A673 (cell line): ENCODE measurements around the gene TVP23A.

GRCh38 chr16:5450137-5451008, 352.8 kb upstream of the EEF2KMT start:
- PRO-cap, result no peak

- PRO-cap, result unidirectional peak, plus-strand start at chr16:6548343
Observed at GRCh38 chr16:6548046-6548422, 529.2 kb downstream of the RBFOX1 start.

GRCh38 chr16:8675172-8675619, 779 bp downstream of the ABAT start:
- PRO-cap, result no peak

DNA sequence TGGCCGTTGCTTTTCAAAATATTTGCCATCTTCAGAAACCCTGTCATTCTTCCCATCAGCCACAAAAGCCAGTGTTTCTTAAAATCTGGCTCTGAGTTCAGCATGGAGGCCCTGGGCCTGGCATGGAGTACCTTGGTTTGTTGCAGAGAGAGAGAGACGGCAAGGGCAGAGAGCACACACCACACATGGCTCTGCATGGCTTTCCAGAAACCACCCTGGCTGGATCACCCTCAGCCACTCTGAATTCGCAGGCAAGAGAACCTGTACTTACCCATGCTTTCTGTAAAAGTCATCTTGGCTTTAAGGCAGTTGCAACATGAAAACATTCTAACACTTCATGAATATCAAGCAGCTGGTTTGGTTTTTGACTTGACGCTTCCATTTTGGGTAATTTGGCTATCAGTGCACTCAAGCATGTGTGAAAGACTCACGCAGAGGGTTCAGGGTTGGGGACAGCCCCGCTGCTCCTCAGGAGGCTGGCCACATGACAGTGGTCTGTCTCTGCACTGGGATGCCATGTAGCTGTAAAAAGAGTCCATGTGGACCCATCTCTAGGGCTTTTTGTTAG, 21.2 kb downstream of the PMM2 start:
- PRO-cap, result no peak

- PRO-cap, result no peak
Observed at GRCh38 chr16:8851767-8852520, 16.9 kb downstream of the CARHSP1 start.

DNA sequence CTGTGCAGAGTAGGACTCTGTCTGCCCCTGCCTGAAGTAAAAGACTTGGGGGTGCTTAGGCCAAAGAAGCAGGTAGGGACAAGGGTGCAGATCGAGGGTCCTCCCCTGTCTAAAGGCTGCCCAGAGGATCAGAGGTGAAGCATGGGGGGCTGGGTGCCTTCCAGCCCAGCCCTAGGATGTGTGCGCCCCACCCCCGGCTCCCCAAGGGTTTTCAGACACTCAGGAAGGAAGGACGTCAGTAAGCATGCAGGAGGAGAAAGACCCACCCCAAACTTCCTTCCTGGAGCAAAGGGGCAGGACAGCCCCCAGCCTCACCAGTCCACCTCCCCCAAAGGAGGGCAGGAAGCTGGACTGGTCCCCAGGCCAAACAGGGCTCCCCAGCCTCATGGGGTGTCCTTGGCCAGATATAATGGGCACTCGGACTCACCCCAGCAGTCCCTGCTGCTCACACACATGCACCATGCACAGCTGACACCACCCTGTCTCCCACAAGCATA, 12.1 kb downstream of the CARHSP1 start:
- PRO-cap, result no peak

DNA sequence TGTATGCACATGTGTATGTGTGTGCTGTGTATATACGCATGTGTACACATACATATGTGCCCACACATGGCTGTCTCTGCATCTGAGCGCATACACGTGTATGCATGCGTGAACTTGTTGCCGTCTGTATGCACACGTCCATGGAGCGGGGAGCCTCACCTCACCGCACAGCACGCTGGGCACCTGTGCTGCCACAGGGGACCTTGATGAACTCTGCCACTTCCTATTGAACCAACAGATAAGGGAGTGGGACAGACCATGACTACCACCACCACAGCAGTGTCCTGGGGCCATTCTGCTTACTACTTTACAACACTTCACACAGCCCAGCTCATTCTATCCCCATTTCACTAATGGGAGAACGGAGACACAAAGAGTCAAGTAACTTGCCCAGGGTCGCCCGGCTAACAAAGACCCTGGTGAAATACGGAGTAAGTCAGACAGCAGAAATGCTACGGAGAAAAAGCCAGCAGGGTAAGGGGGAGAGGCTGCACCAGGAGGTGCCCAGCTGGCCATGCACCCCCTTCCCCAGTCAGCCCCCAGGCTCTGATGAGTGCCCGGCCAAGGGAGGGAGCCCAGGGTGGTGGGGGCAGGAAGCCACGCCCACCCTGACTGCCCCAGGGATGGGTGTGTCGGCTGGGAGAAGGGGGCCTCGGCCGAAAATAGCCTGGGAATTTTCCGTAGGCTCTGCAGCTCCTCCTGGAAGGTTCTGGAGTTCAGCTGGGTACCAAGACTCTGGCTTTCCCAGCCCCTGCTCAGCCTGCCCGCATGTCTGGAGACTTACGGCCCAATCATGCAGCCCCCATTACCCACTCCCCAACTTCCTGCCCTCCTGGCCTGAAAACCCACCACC, 4.4 kb downstream of the CARHSP1 start:
- PRO-cap, result no peak

- PRO-cap, result no peak
Observed at GRCh38 chr16:8922483-8922812, 40.3 kb downstream of the LITAFD start.

DNA sequence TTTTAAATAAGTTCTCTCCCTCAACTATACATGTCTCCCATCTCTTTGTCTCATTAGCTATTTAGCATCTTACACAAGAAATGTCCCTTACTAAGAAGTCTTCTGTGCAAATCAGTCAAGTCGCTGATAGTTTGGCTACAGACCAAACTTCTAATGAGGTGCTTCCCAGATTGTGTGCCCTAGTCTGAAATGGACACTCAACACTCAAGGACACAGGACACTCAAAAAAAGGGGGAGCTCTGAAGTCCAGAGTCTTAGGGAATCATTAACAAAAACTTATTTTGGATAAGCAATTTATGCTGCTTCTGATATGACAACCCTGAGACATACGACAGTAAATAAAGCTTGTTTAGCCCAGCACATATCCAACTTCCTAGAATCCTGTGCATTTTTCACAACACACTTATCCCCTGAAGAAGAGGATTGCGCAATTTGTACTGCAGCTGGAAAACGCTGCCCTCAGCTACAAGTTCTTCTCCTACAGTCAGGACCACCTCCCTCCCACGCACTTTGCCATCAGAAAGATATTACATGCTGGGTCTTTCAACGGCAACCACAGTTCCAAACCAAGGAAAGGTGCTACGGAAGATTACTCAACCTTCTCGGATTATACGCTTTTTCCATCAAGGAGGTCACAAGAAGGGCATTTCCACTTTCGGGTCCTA, 35.5 kb downstream of the USP7 start:
- PRO-cap, result no peak

DNA sequence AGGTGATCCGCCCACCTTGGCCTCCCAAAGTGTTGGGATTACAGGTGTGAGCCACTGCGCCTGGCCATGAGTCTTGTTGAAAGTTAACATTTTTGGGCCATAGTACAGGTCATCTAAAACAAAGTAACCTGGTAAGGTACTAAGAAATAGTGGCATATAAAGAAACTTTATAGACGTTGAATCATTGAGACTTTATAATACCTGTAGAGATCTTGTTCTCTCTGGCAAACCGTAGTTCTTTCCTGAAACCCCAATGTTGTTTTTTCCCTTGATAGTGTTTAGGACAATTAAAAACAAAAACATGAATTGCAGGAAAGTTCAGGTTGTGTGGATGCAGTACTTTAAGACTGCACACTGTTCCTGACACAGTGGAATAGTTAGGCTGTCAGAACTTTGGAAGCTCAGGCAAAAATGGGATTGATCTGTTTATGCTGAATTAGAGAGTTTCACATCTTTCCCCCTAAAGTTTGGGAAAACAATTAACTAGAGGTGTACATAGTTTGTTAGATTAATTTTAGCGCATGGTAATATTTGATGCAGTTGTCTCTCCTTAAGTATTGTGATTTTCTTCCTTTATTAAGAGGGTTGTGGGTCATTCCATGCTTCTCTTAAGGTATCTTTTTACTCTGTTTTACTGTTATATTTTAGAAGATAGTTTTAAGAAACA, 13.0 kb downstream of the HAPSTR1 start:
- PRO-cap, result no peak

GRCh38 chr16:9489672-9490405, 398.4 kb downstream of the HAPSTR1 start:
- PRO-cap, result unidirectional peak, minus-strand start at chr16:9489973

DNA sequence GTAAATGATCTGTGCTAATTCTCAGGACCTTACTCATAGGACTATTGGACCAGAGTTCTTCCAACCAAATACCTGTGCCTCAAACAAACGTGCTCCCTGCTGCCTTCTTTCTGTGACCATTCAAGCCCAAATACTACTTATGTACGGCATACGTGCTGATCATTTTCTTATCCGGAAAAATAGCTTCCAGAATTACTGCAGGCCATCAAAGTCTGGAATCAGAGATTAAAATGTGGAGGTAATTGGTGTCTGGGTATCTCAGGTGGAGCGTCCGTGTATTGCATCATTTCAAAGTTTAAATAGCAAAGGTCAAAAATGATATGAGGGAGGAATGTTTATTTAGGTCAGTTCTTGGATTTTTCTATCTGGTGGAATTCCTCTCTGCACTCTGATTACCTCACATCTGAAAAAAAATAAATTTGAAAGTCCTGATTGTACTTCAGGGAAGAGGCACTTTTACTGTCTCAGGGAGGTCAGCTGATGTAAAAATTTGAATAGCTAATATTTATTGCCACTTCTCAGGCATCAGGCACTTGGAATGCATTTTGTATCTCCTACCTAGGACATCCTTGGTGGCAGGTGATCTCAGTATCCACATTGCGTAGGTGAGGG, 454.0 kb downstream of the HAPSTR1 start:
- PRO-cap, result no peak

DNA sequence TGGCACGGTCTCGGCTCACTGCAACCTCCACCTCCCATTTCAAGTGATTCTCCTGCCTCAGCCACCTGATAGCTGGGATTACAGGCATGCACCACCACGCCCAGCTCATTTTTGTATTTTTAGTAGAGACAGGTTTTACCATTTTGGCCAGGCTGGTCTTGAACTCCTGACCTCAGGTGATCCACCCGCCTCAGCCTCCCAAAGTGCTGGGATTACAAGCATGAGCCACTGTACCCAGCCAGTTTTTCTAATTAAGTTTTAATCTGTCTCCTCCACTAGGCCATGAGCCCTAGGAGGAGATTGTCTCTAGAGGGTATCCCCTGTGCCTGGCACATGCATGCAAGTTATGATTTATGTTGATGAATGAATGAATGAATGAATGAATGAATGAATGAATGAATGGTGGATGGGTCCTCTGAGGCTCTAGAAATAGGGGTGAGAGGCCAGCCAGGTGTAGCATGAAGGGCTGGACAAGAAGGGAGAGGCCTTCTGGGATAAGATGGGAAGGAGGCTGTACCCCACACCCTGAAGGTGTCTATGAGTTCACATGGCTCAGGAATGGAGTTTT, 48.9 kb downstream of the EMP2 start:
- PRO-cap, result no peak

DNA sequence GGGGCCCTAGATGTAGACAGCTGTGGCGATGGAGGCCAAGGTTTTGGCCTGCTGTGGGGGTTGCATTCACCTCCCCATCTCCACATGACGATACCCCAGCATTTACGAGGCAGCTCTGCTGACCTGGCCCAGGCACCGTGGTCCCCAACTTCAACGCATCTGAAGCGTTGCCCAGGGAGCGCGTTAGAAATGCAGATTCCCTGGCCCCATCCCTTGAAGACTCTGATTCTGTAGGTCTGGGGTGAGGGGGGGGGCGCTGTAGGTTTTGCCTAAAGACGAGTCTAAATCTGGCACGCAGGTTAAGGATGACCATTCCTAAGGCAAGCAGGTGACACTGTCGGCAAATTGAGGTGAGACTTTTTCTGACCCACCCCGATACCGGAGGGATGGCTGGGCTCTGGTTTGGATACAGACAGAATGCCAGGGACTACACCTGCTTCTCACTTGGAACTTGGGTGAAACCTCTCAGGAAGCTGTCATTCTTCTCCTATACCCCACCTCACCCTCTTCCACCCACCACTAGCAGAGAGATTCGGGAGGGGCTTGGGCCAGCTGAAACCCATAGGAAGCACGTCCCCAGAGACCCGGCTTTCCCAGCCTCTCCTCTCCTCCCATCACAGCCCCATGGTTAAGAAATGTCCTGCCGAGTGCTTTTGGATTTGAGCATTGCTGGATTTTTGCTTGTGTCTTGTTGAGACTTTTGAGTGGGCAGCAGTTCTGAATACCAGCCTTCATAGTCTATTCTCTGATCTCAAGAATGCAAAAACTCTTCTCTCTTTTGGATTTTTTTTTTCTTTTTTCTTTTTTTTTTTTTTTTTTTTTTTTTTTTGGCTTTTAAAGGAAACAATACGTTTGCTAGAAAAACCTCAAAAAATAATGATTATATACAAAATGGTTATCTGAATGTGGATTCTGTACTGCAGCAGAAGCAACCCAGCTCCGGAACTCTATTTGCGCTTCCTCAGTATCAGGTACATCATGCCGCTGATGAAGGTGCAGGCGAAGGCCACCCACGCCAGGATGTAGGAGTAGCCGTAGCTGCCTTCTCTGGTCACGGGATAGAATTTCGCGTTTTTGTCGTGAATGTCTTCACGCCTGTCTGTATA, 48.1 kb downstream of the EMP2 start:
- PRO-cap, result no peak

DNA sequence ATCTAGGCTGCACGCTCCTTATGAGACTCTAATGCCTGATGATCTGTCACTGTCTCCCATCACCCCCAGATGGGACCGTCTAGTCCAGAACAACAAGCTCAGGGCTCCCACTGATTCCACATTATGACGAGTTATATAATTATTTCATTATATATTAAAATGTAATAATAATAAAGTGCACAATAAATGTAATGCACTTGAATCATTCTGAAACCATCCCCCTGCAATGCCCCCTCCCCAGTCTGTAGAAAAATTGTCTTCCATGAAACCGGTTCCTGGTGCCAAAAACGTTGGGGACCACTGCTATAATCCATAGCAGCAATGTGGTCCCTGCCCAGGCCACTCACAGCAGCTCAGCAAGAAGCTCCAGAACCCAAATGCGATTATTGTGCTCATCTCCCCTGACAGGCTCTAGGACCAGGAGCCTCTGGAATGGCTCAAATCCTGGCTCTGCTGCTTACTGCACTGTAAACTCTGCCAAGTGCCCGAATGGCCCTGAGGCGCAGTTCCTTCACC, 34.8 kb downstream of the EMP2 start:
- PRO-cap, result no peak

- PRO-cap, result no peak
Observed at GRCh38 chr16:10594405-10595262, 14.2 kb upstream of the EMP2 start.

GRCh38 chr16:10737928-10738664, 5.5 kb upstream of the NUBP1 start:
- PRO-cap, result no peak

DNA sequence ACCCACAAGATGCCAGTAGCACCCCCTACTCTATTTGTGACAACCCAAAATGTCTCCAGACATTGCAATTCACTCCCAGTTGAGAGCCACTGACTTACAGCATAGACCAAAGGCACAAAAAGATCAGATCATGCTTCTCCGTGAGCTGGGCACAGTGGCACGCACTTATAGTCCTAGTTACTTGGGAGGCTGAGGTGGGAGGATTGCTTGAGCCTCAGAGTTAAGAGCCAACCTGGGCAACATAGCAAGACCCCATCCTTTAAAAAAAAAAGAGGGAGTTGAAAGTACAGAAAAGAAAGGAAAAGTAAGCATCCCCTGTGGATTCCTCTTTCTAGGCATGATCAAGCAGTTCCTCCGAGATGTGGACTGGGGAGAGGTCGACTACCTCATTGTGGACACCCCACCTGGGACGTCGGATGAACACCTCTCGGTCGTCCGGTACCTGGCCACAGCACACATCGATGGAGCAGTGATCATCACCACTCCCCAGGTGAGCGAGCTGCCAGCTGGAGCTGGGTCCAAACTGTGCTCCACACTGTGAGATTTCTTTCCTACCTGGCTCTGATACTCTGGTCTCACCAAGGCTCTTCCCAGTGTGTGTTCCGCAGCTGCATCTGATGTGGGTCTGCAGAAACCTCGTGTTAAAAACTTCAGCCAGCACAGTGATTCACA, 14.0 kb downstream of the NUBP1 start:
- PRO-cap, result no peak

DNA sequence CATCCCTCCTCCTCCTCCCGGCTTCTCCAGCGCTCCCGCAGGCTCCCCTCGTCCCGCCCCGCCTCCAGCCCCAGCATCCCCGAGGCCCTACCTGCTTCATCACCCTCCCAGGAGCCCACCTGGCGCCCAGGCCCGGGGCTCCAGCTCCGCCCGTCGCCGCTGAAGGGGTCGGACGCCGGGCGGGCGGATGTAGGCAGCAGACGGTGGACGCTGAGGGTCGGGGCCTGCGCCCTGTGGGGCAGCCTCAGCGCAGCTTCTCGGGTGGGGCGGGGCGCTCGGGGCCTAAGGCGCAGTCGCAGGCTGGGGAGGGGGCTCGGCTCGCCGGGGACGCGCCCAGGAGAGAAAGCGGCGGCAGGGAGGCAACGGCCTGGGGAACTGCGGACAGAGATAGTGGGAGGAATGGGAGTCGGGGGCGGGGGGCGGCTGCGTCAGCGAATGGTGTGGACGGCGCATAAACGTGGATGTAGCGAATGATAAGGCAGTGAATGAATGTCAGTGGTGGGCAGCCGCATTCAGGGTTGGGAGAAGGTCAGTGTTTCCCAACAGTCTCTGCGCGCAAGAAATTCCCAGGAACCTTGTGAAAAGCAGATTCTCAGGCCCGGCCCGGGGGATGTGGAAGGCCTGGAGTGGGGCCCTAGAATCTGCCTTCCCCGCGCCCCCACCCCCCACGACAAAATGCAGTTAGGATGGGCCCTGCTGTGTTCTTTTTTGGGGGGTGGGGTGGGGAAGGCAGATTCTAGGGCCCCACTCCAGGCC, at the start of gene TVP23A:
Gene TVP23A (minus strand): TSS at position 401 of the 756 bp plus-strand sequence.
- PRO-cap, result no peak

- PRO-cap, result no peak
Observed at GRCh38 chr16:10868381-10868928, 8.5 kb upstream of the CIITA start.